Psoas muscle (tissue), 2 donors: ENCODE results near the genes GPR42 and HAUS5.

GRCh38 chr19:34732822-34733097 is 1.3 kb upstream of the ZNF181 start:
- PRO-cap, 2 experiments = no peak in any of the 2 experiments

GRCh38 chr19:34985330-34986170 is 14.6 kb upstream of the GRAMD1A start:
- PRO-cap, 2 experiments = no peak in any of the 2 experiments

- PRO-cap, 2 experiments = no peak in any of the 2 experiments
Measured at GRCh38 chr19:35026670-35026987, 3.6 kb upstream of the SCN1B start.

DNA sequence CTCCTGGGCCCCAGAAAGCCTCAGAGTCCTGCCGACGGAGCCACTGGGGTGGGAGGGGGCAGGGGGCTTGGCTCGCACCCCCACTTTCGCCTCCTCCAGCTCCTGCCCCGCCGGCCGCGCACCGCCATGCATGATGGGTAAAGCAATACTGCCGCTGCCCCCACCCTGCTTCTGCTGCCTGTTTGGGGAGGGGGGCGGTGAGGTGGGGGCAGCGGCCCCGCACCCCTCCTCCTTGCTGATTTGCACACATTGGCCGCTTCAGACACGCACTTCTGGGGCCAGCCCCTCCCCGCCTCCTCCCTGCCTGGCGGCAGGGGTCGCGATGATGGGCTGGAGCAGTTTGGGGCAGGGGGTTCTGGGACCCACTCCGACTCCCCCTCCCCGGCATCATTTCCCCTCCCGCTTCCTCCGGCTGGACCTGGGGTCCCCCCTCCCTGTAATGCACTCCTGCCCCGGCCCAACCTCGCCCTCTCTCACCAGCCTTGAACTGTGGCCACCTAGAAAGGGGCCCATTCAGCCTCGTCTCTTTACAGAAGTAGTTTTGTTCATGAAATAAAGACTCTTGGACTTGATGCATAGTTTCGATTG is 1.5 kb upstream of the HPN start:
- PRO-cap, 2 experiments = no peak in any of the 2 experiments

GRCh38 chr19:35048543-35049727 is 7.4 kb downstream of the HPN start:
- PRO-cap, 2 experiments = peak in 2 of 2 experiments; most common plus-strand start chr19:35049190 (in 1); most common minus-strand start chr19:35049161 (in 2)

DNA sequence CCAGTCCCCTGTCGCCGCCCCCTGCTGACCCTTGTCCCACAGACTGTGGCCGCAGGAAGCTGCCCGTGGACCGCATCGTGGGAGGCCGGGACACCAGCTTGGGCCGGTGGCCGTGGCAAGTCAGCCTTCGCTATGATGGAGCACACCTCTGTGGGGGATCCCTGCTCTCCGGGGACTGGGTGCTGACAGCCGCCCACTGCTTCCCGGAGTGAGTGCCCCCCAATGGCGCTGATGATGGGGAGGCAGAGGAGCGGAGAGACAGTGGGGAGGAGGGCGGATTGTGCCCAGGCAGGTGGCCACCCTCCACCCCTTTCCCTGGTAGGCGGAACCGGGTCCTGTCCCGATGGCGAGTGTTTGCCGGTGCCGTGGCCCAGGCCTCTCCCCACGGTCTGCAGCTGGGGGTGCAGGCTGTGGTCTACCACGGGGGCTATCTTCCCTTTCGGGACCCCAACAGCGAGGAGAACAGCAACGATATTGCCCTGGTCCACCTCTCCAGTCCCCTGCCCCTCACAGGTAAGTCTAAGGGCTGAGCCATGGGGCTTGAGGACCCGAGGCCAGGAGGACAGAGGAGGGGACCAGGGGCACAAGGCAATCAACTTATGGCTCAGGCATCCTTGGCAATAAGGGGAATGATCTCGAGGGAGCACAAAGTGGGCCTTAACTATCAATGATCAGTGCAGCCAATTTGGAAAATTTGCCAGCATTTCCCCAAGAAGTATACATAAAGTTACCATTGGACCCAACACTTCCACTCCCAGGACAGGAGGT is 19.0 kb downstream of the HPN start:
- PRO-cap, 2 experiments = no peak in any of the 2 experiments

GRCh38 chr19:35063627-35063925 is 22.1 kb downstream of the HPN start:
- PRO-cap, 2 experiments = no peak in any of the 2 experiments

GRCh38 chr19:35152573-35152872 is 2.0 kb upstream of the FXYD5 start:
- PRO-cap, 2 experiments = no peak in any of the 2 experiments

GRCh38 chr19:35207451-35207974 is 21.0 kb downstream of the FAM187B start:
- PRO-cap, 2 experiments = no peak in any of the 2 experiments

- PRO-cap, 2 experiments = no peak in any of the 2 experiments
Measured at GRCh38 chr19:35277457-35278119, 4.7 kb upstream of the HAMP start.

DNA sequence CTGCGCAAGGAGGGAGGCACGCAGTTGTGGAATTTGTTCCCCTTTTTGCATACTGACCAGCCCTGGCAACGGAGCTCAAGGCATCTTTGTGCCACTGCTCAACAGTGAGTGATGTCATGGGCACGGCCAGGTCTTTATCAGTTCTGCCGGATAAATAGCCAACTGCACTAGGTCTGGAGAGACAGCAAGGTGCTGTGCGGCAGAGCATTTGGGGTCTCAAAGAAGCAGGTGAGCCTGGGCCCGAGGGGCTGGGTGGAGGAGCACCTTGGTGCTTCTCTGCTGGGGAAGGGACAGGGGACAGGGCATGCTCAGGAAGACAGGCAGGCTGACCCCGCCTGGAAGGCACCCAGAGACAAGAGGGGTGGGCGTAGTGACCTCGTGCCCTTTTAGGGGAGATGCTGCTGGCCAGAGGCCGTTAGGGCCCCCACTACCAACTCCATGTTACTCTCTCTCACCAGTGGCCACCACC is at the start of gene GPR42:
GPR42 (plus strand) TSS at position 178 of the 469 bp plus-strand sequence.
- PRO-cap, 2 experiments = no peak in any of the 2 experiments

GRCh38 chr19:35430257-35430855 is 17.7 kb upstream of the FFAR2 start:
- PRO-cap, 2 experiments = no peak in any of the 2 experiments

GRCh38 chr19:35436678-35437628 is 11.1 kb upstream of the FFAR2 start:
- PRO-cap, 2 experiments = no peak in any of the 2 experiments

DNA sequence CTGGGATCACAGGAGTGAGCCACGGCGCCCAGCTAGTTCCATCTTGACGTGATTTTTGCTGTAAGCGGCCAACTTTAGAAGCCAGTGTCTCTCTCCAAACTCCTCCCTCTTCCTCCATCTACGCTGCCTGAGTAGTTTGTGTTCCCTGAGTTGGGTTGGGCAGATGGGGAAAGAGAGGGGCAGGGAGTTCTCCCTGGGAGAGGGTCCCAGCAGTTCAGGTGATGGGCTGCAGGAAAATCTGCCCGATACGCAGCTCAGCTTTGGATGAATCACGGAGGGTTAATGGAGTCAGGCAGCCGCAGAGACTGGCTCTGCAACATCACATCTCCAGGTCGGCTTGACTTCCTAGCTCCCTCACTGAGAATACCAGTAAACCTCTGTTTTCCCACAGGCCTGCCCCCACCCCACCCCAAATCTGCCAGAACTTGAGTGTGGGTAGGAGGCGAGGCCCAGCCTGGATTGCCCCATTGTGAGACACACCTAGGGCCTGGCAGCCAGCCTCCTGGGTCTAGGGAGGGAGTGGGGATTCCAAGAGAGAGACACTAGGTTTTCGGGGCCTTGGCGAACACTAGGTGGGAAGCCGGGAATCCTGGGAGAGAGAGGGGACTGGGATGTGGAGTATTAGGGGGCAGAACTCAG is 3.6 kb upstream of the KRTDAP start:
- PRO-cap, 2 experiments = no peak in any of the 2 experiments

- PRO-cap, 2 experiments = no peak in any of the 2 experiments
Measured at GRCh38 chr19:35513953-35514642, 649 bp upstream of the DMKN start.

DNA sequence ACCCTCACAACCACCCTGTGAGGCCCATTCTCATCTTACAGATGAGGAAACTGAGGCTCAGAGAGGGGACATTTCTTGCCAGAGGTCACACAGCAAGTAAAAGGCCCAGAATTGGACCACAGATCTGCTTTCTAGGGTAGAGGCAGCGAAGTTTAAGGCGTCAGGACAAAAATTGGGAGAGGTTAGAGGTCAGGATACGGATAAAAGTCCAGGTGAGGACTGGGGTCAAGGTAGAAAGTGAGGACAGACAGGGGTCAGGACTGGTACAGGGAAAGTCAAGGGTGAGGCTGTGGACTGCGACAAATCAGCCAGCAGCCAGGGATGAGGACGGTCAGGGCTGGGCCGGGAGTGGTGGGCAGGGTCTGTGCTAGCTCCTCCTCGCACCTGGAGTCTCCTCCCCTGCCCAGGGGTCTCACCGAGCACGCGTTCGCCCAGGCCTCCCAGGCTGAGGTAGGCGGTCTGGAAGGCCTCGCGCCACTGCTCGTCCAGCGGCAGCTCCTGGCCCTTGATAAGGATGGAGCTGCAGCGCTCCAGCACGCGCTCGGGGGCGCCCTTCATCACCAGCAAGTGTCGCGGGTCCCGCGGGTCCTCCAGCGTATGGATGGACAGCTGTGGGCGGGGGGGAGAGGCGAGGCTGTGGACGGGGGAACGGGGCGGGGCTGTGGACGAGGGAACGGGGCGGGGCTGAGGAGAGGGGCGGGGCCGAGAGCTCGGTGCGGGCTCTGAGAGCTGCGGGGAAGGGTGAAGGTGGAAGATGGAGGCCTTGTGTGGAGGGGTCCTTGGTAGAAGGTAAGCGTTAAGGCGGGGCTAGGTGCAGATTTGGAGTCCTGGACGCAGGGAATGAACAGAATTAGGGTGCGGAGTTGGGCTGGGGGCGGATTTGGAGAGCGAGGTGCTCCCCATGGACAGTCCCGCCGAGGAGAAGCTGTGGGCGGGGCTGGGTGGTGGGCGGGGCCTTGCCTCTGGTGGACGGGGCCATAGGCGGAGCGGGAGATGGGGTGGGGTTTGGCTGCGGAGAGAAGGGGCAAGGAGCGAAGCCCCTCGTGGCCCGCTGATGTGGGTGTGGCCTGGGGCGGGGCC is 5.9 kb downstream of the ATP4A start:
- PRO-cap, 2 experiments = no peak in any of the 2 experiments

DNA sequence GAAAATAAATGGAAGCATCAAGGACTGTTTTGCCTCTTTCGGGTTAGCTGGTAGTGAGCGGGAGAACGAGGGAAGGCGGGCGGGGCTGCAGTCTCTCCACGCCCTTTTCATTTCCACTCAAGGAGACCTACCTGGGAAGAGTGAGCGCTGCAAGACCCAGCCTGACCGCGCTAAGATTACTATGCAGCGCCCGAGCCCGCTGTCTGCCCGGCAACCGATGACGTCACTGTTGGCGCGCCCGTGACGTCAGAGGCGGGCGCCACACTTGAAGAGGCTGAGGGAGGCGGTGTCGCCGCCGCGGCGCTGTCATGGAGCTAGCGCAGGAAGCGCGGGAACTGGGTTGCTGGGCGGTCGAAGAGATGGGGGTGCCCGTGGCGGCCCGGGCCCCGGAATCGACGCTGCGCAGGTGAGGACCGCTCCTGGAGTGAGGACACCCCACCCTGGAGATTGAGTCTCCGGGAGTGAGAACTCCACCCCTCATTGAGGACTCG is at the start of gene HAUS5:
HAUS5 (plus strand) TSS at position 249 of the 491 bp plus-strand sequence.
- PRO-cap, 2 experiments = peak in 2 of 2 experiments; most common plus-strand start position 249 of the sequence (in 2)

DNA sequence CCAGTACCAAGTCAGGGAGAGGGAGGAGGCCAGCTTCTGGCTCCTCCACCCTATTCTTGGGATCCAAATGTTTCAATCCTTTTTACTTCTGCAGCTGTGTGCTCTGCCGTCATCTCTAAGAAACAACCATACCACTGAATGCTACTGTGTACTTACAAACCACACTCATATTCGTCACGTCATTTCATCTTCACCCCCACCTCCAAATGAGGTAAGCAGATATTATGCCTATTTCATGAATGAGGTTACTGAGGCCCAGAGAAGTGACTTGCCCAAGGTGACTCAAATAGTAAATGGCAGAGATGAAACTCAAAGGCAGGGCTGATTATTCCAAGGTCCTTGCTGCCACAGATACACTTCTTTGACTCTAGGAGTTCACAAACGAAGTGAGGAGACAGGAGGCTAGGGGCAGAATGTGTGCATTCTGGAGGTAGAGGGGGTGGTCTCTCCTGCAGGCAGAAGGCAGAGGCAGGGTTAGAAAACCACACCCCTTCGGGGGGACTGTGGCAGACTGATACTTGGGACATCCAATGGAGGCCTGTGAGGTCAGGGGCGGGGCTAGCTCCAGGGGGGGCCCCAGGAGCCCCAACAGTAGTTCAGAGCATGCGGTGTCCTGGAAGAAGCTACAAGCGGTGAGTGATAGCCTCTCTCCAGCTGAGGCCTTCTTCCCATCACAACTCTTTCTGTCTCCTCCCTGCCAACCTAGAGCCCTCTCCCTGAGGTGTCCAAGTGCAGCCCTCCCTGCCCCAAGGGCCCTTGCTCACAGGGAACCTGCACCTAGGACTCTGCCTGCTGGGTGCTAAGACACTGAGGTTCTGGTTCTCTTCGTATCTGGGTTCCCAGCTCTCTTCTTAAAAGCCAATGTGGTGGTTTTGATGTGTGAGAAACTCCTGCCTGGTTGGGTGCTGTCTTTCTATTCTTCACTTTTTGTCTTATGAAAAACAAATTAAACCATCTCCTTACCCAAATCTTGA is 4.7 kb upstream of the KMT2B start:
- PRO-cap, 2 experiments = no peak in any of the 2 experiments

GRCh38 chr19:35714495-35715117 is 3.2 kb upstream of the KMT2B start:
- PRO-cap, 2 experiments = no peak in any of the 2 experiments

DNA sequence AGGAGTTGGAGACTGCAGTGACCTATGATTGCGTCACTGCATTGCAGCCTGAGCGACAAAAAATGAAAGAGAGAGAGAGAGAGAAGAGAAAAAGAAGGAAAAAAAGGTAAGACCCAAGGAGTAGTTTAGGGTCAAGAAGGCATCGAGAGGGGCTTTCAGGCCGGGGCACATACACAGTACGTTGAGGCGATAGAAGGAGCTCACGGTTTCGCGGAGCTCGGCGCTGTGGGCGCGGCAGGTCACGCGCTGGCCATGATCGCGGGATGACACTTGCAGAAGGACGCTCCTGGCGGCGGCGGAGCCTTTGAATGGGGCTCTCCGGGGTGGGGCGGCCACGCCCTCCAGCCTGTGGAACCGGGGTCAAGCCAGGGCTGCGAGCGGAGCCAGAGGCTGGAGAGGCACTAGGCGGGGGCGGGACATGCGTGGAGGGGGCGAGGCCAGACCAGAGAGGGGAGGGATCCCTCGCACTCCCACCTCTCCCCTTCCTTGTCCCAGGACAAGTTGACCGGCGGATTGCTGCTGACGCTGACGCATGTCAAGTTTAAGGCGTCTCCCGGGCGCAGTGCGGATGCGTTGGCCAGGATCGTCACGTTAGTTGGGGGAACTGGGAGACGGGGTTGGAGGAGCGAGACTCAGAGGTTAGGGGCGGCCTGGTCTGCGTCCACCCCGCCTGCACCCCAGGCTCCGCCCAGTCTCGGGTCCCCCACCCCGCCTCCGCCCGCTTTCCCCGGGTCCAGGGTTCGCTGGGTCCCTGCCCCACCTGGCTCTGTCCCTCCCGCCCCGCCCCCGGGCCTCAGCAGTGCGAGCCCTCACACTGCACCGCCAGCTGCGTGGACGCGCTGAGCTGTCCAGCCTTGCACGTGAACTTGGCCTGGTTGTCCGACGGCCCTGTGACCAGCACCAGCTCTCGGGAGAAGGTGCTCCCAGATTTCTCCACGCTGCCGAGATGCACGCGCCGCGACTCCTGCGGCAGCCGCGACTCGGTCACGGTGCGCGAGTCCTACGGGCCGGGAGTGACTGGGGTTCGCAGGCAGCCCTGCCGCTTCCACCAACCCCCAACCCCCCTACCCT is 6.8 kb downstream of the NPHS1 start:
- PRO-cap, 2 experiments = no peak in any of the 2 experiments